Skin of body (tissue), 2 donors: Measurements from ENCODE around the genes ZNF74, SCARF2 and SERPIND1.

DNA sequence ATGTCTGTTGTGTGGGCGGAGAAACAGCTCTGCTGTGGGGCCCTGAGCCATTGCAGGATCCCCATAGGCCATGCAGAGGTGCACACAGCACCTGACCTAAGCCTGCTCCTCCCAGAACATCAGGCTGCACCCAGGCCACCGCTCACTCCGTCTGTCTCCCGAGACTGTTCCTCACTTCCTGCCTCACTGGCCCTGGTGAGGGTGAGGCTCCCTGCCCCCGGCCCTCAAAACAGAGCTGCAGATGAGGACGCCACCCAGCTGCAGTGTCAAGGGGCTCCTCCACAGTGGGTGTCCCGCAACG is 3.0 kb upstream of the DGCR6L start:
- RAMPAGE, long total RNA, result no peak

GRCh38 chr22:20393866-20394901 is at the start of gene ZNF74:
ZNF74 (plus strand) TSS chr22:20394151.
- RAMPAGE, long total RNA, result no peak

GRCh38 chr22:20408124-20408580 is 14.2 kb downstream of the ZNF74 start:
- RAMPAGE, long total RNA, result no peak

DNA sequence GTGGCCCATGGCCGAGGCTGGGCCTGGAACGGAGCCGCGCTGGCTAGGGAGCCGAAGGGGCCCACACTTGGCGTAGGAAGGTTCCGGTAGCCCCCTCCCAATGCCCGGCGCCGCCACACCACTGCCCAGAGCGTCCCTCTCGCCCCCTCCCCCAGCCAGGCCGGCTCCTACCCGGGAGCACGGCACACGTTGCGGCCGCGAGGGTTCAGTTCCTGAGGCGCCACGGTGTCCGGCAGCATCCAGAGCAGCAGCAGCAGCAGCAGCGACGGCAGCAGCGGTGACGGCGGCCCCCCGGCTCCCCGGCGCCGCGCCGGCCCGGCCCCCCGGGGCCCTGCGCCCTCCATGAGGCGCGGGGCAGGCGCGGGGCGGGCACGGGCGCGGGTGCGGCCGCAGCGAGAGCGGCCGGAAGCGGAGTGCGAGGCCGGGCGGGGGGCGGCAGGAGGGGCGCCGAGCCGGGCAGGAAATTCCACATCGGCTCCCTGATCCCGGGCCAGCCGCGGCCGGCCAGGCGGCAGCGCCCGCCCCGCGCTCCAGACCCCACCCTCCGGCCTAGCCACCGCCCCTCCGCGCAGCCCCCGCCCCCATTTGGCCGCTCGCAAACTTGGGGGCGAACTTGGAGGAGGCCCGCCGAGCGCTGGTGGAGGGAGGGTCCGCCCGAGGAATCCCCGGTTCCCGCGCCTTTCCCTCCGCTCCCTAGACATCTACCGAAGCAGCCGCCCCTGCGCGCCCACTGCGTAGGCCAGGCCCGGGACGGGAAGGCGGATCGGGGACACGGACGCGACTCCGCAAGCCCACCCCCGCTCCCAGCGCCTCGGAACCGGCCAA is at the start of gene SCARF2:
Gene SCARF2 (minus strand): TSS at position 415 of the 825 bp plus-strand sequence.
- RAMPAGE, long total RNA, result no peak

DNA sequence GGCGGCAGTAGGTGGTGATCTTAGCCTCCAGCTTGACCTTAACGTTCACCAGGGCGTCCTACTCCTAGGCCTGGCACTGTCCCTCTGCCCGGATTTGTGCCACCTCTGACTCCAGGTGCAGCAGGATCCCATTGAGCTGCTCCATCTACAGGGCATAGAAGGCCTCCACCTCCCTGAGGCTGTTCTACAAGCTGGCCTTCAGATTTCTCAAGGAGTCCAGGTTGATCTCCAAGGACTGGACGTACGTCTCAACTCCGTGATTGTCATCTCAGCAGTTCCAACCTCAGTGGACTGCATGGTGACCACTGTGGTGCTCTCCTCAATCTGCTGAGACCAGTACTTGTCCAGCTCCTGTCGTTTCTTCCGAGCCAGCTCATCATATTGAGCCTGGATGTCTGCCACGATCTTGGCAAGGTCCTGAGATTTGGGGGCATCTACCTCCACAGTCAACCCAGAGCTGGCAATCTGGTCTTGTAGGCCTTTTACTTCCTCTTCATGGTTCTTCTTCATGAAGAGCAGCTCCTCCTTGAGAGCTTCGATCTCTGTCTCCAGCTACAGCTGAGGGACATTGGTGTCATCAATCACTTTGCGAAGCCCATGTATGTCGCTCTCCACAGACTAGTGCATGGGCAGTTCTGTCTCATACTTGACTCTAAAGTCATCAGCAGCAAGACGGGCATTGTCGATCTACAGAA is 12.5 kb downstream of the KLHL22 start:
- RAMPAGE, long total RNA, result no peak

GRCh38 chr22:20524090-20524536 is 16.7 kb downstream of the MED15 start:
- RAMPAGE, long total RNA, result no peak

DNA sequence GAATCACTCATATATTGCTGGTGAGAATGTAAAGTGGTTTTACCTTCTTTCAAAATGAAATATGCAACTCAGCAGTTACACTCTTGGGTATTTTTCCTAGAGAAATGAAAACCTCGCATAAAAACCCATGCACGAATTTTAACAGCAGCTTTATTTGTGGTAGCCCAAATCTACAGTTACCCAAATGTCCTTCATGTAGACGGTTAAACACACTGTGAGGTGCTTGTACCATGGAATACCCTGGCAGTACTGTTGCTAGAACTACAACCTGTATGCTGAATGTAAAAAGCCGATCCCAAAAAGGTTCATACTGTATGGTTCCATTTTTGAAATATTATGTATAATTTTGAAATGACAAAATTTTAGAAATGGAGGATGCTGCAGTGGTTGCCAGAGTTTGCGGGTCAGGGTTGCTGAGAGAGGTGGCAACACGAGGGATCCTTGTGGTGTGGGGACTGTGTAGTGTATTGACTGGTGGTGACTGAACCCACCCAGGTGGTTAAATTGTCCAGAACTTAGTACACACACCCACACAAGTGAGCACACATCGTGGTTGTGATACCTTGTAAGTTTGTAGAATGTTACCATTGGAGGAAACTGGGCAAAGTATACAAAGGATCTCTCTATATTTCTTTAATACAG is 55.8 kb downstream of the MED15 start:
- RAMPAGE, long total RNA, result no peak

GRCh38 chr22:20563755-20564808 is 56.7 kb downstream of the MED15 start:
- RAMPAGE, long total RNA, result no peak

DNA sequence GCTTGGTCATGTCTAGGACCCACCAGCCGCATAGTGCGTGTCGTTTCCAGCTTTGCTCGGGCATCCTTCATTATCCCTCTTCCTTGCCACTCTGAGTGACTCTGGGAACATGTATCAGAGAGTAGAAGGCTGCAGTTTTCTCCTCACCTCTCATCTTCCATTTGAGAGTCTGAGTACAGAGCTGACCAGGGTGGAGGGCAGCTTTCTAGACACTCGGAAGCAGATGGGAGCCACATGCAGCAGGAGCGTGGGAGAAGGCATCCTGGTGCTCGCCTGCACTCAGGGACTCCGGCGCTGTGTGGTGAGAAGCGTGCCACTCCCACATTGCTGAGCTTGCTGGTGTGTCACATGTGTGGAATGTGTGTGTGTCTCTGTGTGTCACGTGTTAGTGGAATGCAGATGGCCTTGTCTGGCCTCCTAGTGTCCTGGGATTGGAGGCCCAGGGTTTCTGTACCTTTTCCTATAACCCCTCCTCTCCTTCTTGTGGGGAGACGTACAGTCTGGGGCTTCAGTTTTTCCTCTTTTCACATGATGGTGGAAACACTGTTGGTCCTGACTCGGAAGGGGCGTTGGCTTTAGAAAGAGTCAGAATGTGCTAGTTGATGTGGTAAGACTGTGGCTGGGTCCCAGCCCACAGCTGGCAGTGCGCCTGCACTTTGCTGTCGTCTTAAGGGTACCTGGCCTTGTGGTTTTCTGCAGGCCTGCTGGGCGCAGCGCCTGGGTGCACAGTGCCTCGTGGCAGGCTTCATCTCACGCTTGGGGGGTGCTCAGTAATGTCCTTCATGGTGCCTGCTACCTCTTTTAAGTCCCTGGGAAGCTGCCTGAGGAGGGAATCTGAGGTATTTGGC is 61.6 kb downstream of the MED15 start:
- RAMPAGE, long total RNA, result no peak

- RAMPAGE, long total RNA, result no peak
Measured at GRCh38 chr22:20725715-20726178, 48.2 kb upstream of the SERPIND1 start.

DNA sequence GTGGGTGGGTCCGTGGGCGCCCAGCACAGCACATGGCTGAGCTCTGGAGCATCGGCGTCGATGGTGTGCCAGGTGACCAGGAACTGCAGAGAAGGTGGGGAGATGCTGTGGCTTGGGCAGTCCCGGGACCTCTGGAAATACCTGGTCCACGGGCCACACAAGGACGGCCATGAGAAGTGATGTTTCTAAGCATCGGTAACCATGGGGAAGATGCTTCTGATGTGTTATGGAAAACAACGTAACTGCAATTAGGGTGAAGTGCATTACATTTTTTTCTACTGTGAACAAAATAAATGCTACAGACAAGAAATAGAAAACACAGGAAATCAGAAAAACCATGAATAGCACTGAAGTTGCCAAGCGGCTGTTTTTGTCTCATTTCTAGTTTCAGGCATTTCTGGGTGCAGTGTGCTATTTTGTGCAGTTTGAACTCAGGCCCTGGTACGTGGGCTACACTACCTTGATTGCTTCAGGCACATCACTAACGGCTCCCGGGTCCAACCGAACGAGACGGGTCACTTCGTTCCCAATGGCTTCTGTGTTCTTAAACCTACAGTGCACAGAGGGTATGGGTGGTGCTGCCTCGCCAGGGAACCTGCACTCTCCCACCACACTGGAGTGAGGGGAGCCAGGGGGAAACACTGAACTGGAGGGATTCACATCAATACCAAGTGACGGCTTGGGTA is 46.5 kb upstream of the SERPIND1 start:
- RAMPAGE, long total RNA, result no peak

- RAMPAGE, long total RNA, result no peak
Measured at GRCh38 chr22:20764550-20765485, 9.1 kb upstream of the SERPIND1 start.

GRCh38 chr22:20773455-20774452 is at the start of gene SERPIND1:
SERPIND1 (plus strand) TSS chr22:20774113.
- RAMPAGE, long total RNA, result no peak

DNA sequence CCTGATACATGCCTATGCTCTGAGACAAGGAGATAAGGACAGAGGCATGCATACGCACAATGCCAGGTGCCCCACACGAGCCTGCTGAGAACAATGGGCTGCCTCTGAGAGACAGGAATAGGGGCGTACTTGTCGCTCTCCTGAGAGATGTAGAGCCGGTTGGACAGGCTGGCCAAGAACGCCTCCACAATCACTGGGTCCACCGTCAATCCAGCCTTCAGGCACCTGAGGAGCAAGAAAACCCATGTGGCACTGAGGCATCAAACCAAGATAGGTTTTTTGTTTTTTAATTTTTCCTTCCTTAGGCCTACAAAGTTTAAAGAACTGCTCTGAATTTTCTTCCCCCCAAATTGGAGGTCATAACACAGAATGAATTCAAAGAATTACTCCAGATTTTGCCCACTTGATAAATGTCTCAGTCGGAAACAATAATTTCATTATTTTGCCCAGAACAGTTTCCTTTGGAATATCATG is 25.7 kb downstream of the SERPIND1 start:
- RAMPAGE, long total RNA, result no peak

- RAMPAGE, long total RNA, result no peak
Measured at GRCh38 chr22:20925665-20926919, 8.9 kb downstream of the CRKL start.

GRCh38 chr22:20949462-20950386 is 17.3 kb upstream of the AIFM3 start:
- RAMPAGE, long total RNA, result no peak

- RAMPAGE, long total RNA, result no peak
Measured at GRCh38 chr22:20994267-20995258, 7.4 kb downstream of the THAP7 start.

- RAMPAGE, long total RNA, result no peak
Measured at GRCh38 chr22:21457202-21457866, 9.9 kb upstream of the TMEM191C start.

DNA sequence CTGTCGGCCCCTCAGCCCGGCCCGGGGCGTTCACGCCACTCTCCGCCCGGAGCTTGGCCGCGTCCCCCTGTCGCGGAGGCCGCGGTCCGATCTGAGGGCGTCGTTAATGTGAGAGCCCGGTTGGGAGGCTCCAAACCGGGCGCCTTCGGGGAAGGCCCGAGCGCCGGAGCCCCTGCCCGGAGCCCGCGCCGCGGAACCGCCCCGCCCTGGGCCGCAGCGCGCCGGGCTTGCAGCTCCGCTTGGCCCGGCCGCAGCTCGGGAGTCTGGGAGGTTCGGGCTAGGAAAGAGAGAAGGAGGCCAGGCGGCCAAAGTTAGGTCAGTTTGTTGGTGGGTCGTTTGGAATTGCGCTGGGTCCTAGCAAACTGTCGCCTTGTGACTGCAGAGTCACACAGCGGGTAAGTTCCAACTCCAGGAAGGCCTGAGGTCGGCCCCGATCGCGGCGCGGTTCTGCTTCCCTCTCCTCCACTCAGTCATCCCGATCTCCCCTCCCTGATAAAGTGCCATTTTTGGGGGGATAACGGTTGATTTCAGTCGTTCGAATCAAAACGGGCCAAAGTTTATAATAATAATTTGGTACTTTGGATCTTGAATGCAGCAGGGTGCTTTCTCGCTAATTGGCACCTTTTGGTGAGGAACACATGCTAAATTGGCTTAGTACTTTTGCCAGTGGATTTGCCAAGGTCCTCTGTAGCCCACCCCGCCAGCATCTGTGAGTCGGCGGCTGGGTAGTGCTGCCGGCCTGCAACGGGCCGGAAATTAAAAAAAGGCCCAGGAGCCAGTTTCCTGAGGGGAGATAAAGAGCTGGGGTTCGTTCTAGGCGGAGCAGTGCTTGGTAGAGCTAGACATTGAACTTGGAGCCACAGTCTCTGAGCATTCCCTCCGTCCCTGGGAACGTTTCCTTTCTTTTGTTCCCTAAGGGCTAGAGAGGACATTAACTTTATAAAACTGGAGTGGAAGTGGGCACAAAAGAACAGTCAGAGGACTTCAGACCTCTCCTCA is 768 bp downstream of the UBE2L3 start:
- RAMPAGE, long total RNA, result no peak

DNA sequence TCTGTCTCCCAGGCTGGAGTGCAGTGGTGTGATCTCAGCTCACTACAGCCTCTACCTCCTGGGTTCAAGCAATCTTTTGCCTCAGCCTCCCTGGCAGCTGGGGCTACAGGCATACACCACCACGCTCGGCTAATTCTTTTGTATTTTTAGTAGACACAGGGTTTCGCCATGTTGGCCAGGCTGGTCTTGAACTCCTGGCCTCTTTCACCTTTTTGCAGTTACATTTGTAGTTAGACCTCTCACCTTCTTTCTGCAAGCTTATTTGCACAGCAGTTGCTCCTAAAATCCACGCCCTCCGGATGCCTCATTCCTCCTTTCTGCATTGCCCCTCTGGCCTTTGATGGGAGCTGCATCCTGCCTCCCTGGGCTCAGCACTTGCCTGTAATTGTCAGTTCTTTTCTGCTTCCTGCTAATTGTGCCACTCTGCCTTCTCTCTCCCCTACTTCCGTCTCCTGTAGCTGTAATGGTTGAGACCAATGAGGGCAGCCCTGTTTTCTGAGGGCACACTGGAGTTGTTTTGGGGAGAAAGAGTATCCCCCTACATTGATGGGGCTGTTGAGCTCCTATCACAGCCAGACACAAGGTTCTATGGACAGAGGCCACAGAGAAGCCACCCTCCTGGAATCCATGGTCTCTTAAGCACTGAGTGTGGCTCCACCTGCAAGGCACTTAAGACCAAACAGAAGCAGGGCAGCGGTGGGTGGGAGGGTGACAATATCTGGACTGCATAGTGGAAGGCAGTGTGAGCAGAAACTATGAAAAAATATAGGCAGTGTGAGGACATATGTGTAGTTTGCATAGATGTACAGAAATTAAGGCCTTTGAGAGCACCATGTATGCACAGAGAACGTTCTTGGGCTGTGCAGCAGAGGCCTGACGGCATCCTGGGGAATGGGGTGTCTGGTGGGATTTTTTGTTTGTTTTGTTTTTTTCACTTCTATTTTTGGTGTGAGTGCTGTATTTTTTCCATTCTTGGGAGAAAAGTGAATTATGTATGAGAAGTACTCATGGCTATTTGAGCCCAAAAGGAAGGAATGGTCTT is 30.6 kb downstream of the YDJC start:
- RAMPAGE, long total RNA, result no peak